ENCODE measurements around the genes POU5F1 and MICA.

DNA sequence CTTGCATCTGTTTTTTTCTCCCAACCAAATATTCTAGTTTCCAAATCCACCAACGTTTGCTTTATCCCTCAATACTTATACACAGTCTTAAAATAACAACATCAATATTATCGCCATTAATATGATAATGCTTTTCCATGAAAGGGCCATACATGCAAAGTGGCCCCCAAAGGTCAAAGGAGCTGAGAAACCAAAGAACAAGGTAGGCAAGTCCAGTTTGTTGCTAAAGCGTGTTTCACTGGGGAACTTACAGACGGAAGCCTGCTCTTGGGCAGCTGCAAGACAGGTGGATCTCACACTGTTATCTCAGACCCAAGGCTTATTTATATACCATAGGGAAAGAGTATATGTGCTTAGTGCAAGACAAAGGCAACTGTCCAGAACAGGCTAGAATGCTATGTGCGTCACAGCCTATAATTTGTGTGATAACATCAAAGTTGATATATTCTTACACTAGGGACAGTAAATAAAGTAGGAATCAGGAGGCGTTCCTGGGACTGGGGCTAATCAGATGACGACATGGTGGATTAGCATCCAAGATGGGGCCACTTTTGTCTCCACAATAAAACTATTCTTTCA is 54.7 kb upstream of the IER3 start:
- PRO-cap, 7 experiments: no peak in any of the 7 experiments

DNA sequence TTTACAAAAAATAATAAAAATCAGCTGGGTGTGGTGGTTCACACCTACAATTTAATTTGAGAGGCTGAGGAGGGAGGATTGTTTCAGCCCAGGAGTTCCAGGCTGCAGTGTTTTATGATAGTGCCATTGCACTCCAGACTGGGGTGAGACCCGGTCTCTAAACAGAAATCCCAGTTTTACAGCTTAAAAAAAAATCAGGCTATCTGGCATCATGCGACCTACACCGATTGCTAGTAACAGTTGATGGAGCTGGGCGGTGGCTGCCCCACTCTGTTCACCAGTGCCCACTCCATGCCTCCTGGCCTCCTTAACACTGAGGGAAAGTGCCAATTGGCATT is 64.9 kb upstream of the IER3 start:
- PRO-cap, 7 experiments: no peak in any of the 7 experiments

- PRO-cap, 7 experiments: peak in 3 of 7 experiments; most common plus-strand start chr6:30885811 (in 1); most common minus-strand start chr6:30885666 (in 2)
Observed at GRCh38 chr6:30885444-30885982, 1.2 kb downstream of the DDR1 start.

DNA sequence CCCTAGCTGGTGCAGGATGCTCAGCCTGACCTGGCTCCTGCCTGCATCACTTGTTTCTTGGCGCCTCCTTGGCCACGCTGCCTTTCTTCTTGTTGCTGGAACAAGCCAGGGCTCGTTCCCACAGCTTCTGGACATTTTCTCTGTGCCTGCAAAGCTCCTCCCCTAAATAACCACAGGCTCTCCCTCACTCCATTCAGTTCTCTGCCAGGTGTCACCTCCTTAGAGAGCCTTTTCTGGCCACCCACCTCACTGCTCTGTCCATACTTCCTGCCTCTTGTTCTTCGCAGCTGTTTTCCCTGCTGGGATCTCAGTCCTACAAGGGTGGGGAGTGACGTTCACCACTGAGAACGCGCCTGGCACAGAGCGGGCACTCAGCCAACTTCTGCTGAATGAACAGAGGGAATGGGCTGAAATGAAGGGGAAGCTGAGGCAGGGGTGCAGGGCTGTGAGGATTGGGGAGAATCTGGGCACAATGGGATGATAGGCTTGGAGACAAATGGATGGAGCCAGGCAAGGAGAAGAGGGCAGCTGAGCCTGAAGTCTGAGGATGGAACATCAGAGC is 6.0 kb downstream of the DDR1 start:
- PRO-cap, 7 experiments: no peak in any of the 7 experiments

DNA sequence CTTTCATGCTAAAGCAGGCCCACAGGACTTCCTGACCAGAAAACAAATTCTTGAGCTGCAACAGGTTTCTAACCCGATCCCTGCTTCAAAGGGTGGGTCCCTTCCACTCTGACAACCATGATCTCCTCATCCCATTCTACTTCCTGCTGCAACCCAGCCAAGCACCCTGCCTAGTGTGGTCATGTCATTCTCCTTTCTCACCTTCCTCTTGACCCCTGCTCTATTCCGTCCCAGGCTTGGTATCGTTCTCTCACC is 217 bp upstream of the MUC21 start:
- PRO-cap, 7 experiments: no peak in any of the 7 experiments

GRCh38 chr6:31087418-31088120 is 24.8 kb downstream of the C6orf15 start:
- PRO-cap, 7 experiments: no peak in any of the 7 experiments

GRCh38 chr6:31116364-31117382 is 2.1 kb downstream of the PSORS1C1 start:
- PRO-cap, 7 experiments: no peak in any of the 7 experiments

GRCh38 chr6:31170070-31170939 is at the start of gene POU5F1:
Gene POU5F1 (minus strand): TSS chr6:31170682.
- PRO-cap, 7 experiments: no peak in any of the 7 experiments

GRCh38 chr6:31205657-31206286 is 35.3 kb upstream of the POU5F1 start:
- PRO-cap, 7 experiments: no peak in any of the 7 experiments

DNA sequence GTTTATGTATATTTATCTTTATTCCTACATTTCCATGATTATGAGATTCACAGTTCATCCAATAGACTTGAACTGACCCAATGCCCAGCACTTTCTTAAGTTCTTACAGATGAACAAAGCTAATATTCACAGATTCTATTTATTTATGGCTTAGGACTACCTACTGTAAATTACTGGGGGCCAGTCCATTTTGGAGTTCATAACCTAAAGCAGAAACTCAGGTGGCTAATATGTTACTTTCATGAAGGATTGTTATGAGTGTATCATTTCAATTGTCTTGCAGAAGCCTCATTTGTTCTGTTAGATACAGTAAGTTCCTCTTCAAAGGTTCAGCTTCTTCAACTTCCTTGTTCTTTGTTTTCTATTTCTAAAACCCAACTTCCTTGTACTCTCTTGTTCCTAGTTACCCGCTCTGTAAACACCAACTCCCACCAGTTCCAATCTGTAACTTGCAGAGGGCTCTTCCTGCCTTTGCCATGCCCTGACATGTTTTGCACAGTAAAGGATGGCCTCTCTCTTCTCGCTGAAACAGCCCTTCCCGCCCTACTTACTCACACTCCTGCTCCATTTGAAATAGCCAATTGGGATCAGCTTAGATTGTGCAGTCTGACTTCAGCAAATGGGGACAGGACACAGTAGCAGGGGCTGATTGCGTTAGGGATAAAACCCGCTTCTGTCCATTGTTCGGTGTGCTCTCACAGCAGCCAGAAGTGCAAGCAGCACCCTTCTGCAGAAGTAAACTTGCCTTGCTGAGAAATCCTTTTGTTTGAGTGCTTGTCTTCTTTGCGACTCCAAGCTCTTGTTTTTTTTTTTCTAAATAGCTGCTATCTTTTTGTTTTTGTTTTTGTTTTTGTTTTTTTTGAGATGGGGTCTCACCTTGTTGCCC is 45.8 kb upstream of the POU5F1 start:
- PRO-cap, 7 experiments: no peak in any of the 7 experiments

DNA sequence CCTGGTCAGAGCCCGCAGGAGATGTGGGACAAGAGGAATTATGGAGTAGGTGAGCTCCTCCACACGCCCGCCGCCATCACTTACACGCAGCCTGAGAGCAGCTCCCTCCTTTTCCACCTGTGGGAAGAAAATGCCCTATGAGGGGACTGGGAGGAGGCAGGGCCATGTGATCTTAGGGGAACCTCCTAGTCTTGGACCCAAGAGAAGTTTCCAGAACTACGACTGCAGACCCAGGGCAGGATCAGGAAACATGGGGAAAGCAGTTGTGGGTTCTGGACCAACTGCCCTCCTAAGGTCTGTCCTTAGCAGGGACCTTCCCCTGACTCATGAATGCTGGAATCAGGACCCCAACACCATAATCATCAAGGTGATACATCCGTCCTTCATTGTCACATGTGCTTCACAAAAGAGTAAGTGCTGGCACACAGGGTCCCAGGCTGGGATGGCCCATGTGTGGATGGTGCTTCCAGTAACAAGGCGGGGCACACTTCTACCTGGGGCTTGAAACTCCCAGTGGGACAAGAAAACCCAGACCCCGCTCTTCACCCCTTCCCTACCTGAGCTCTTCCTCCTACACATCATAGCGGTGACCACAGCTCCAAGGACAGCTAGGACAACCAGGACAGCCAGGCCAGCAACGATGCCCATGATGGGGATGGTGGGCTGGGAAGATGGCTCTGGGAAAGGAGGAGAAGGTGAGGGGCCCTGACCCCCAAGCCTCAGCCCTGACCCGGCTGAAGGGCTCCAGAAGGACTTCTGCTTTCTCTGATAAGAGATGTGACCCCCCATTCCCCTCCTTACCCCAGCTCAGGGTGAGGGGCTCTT is 2.3 kb downstream of the HLA-C start:
- PRO-cap, 7 experiments: no peak in any of the 7 experiments

DNA sequence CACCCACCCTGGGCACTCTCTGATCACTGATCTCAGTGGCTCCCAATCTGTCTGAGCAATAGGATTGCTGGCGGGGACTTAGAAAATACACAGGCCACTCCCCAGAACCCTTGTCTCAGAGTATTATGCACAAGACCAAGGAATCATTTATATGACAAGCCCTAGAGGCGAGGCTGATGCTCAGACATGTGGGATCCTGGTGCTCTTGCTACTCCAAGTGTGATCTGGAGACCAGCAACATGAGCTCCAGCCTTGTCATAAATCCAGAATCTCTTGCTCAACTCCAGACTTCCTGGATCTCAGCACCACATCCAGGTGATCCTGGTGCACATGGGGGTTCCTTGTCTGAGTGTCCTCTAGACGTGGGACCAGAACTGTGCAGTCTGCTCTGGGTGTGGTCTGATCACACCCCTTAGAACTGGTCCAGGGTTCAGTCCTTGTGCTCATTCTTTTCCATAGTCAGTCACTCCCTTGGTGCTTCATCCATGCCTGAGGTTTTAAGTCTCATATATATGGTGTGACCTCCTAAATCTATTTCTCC is 5.3 kb downstream of the HLA-B start:
- PRO-cap, 7 experiments: peak in 4 of 7 experiments; most common plus-strand start position 204 of the sequence (in 1); most common minus-strand start position 473 of the sequence (in 2)

DNA sequence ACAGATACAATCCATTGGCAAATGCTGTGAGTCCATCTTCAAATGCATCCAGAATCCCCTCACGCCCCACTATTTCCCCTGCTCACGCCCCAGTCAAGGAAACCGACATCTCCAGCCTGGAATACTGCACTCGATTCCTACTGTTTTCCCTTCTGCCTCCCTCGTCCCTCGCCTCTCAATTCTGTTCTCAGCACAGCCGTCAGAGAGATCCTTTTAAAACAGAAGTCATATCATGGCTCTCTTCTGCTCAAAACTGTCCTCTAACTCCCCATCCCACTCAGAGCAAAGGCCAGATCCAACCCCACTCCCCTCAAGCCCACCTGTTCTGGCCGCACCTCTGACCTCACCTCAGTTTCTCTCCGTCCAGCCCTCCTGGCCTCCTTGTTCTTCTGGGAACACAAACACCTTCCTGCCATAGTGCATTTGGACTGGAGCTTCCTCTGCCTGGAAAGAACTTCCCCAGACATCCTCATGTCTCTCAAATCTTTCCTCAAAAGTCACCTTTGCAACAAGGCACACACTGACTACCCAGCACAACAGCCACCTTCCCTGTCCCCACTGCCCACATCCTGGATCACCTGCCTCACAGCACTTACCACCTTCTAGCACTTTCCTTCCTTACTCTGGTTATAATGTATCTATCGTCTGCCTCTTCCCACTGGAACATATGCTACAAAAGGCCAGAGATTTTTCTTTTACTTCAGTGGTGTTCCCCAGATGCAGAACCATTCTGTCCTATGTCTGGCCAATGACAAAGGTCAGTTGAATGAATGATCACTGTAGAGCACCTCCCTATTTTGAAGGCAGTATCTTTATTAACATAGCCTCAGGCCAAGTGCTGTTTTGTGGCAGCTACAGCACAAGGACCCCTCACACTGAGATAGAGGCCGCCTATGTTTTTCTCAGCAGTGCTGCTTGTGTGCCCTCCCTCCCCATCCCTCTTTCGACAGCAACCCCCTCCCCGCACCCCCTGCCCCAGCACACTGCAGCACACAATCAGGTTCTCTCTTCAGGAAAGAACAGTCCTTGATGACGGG is 4.3 kb downstream of the HLA-B start:
- PRO-cap, 7 experiments: peak in 6 of 7 experiments; most common plus-strand start position 561 of the sequence (in 1); most common minus-strand start position 360 of the sequence (in 4)

- PRO-cap, 7 experiments: peak in 1 of 7 experiments; most common minus-strand start chr6:31353582 (in 1)
Observed at GRCh38 chr6:31353438-31353719, 3.6 kb downstream of the HLA-B start.

DNA sequence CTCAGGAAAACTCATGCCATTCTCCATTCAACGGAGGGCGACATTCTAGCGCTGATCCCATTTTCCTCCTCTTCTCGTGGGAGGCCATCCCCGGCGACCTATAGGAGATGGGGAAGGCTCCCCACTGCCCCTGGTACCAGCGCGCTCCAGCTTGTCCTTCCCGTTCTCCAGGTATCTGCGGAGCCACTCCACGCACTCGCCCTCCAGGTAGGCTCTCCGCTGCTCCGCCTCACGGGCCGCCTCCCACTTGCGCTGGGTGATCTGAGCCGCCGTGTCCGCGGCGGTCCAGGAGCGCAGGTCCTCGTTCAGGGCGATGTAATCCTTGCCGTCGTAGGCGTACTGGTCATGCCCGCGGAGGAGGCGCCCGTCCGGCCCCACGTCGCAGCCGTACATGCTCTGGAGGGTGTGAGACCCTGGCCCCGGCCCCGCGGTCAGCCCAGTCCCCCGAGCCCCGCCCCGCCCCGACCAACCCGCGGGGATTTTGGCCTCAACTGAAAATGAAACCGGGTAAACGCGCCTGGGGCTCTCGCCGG is 883 bp downstream of the HLA-B start:
- PRO-cap, 7 experiments: peak in 6 of 7 experiments; most common plus-strand start position 510 of the sequence (in 4); most common minus-strand start position 387 of the sequence (in 2)

DNA sequence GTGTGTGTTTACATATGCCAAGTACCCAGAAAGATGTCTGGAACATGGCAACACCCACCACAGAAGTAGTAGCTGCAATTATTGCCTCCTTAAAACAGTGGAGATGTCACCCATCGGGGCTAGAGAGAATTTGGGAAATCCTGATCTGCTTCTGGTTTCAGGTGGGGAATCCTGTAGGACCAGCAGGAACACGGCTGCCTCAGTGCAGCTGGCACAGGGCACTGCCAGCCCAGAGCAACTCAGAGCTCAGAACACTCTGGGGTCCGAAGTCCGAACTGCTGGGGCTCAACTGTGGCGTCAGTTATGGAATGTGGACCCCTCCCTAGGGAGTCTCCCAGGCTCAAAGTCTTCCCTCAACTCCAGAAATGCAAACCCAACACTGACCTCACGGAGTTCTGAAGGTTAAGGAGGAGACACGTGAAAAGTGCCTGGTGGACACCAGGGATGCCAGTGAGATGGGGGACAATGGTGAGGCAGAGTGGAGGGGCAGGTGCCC is 21.4 kb upstream of the HLA-B start:
- PRO-cap, 7 experiments: no peak in any of the 7 experiments

DNA sequence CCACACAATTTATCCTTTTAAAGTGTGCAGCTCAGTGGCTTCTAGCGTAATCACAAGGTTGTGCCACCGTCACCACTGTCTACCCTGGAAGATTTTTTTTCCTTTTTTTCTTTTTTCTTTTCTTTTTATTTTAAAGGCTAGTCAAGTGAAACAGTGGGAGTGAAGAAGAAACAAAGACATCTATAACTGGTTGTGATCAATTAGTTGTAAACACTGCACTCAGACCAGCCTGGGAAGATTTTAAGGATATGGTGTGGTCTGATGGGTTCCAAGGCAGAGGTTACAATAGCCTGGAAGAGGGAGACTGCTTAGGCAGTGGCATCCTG is 1.4 kb upstream of the MICA start:
- PRO-cap, 7 experiments: no peak in any of the 7 experiments

- PRO-cap, 7 experiments: peak in 6 of 7 experiments; most common plus-strand start chr6:31403595 (in 4)
Observed at GRCh38 chr6:31403469-31403964, at the start of gene MICA. Gene MICA (plus strand): TSS chr6:31403595.

GRCh38 chr6:31462218-31462644 is 35.7 kb upstream of the MICB start:
- PRO-cap, 7 experiments: peak in 1 of 7 experiments; most common minus-strand start chr6:31462332 (in 1)

DNA sequence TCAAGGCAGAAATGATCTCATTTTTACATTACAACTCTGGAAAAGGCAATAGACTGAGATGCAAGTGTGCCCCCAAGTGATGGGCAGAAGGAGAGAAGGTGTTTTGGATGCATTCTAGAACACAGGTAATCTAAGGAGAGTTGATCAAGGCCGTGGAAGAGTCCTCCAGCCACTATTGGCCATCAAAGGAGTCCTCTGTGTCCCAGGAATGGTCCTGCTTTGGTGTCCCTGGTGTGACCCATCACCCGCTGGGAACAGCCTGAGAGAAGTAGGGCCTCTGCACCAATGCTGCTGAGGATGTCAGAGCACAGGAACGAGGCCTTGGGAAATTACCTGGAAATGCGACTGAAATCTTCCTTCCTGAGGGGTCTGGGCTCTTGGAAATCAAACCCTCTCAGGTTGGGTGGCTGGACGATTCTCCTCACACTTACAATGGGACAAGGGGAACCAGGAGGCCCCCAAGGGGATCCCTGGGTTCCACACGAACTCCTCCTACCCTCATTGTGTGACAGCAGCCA is 34.5 kb upstream of the MICB start:
- PRO-cap, 7 experiments: peak in 2 of 7 experiments; most common plus-strand start position 316 of the sequence (in 1); most common minus-strand start position 287 of the sequence (in 2)